Metastatic Lung Carcinoma in the Adrenal Gland (tissue), 1 donor: ENCODE data around the gene ERO1A.

DNA sequence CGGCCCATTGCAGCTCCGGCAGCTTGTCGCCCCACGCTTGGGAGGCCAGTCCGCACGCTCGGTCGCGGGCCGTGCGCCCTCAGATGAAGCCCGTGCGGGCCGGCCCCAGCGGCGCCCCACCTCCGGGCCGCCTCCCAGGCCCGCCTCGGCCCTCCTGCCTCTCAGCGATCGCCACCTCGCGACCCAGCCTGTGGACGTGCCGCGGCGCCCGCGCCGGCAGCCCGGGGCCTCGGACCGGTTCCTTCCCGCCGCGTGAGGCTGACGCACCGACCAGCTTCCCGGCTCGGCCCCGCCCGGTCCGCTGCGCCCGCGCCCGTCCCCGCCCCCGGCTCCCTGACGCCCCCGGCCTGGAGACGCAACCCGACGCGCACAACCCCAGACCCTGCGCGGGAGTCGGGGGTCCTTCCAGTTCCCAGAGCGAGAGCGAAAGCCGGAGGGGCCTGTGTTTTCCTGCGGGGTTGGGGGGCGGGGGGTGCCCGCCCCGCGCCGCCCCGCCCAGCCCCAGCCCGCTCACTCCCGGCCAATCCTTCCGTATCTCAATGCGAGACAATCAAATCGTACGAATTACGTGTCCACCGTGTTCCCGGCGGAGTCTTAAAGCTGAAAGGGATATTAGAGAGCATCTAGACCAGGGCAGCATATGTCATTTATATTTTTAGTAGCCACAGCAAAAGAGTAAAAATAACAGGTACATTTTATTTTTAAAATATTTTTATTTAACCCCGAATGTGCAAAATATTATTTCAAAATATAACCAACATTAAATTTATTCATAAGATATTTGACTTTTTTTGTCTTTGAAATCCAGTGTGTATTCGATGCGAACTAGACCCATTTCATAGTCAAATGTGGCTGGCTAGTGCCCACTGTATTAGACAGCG lies at the start of gene ERO1A:
Gene ERO1A, minus strand, starts transcription at position 85 of the 881 bp plus-strand sequence.
- PRO-cap = bidirectional peak, plus-strand start at position 336 of the sequence, minus-strand start at position 244 of the sequence; bidirectional peak, plus-strand start at position 615 of the sequence, minus-strand start at position 425 of the sequence

- PRO-cap = no peak
Measured at GRCh38 chr14:52723655-52724341, 6.2 kb upstream of the STYX start.

- PRO-cap = no peak
Measured at GRCh38 chr14:52790407-52790827, 990 bp downstream of the GNPNAT1 start.

- PRO-cap = bidirectional peak, plus-strand start at chr14:52791785, minus-strand start at chr14:52791607
Measured at GRCh38 chr14:52791723-52792393, 451 bp upstream of the GNPNAT1 start.

- PRO-cap = no peak
Measured at GRCh38 chr14:53062868-53063215, 90.3 kb downstream of the DDHD1 start.

DNA sequence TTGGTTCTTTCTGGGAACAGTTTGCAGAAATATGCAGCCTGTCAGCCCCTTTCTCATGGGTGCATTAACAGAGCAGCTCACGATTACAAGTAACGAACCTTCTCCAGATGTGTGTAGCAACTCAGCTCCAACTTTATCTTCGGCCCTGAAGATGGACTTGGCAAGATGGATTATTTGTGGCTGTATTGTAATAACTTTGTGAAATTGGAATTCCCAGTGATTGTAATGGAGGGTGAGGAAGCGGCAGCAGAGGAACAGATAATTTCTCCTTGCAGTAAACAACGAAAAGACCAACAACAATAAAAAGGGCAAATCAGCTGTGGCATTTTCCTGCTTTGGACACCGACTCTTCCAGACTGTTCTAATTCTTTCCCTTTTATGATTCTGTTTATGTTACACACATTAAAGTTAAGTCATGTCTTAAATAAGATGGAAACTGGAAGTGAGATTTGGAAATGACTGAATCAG lies 214.7 kb upstream of the DDHD1 start:
- PRO-cap = no peak

DNA sequence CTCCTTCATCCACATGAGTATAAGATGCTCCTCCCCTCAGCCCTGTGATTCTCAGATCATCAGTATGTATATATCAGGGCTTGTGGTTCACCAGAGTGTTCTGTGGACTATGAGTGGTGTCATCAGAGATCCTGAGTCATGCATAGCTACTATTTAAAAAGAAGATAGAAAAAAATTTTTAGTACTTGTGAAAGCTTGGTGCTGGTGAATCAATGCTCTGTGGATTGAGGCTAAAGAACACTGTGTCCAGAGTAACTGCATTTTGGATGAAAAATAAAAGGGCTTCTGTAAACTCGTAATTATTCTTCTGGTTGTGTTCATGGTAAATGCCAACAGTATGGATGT lies 285.8 kb downstream of the BMP4 start:
- PRO-cap = no peak

- PRO-cap = no peak
Measured at GRCh38 chr14:53879611-53880480, 76.8 kb downstream of the BMP4 start.

- PRO-cap = no peak
Measured at GRCh38 chr14:54440066-54440804, 939 bp downstream of the CNIH1 start.

DNA sequence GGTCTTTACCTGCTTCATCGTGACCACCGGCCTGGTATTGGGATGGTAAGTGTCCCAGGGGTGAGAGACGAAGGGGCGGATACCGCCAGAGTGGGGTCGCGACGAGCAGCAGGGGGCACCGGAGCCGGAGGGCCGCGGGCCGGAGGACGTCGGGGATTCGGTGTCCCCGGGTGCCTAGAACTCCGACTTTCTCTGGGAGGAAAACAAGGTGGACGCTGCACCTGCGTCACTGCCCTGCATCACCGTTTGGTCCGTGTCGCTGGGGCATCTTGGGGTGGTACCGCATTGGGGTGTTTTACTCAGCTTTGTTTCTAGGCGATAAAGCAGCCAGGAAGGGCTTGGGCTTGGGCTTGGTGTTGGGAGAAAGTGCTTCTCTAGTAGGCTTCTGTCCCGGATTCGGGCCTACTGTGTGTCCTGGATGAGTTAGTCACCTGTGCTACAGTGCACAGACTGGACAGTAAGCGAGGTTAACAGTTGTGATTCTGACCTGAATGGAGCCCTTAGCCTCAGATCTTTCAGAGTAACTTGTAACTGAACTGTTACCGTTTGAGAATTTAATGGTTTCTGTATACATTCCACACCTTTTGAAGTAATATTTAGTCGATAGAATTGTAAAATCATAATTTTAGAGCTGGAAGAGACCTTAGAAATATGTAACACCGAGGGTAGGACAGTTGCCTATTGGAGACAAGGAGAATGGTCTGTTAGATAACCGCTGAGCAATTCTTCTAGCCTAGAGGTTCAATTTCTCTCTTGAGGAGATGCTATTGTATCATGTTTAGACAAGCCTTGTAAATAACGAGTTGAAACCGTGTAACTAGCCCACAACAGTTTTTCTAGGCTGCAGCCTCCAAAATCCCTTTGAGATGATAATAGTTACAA lies 554 bp downstream of the CGRRF1 start:
- PRO-cap = no peak

- PRO-cap = bidirectional peak, plus-strand start at chr14:54565325, minus-strand start at chr14:54565221
Measured at GRCh38 chr14:54564755-54565444, 2.0 kb upstream of the SAMD4A start.

GRCh38 chr14:54627551-54628624 lies 61.0 kb downstream of the SAMD4A start:
- PRO-cap = no peak

- PRO-cap = no peak
Measured at GRCh38 chr14:54676526-54677858, 110.1 kb downstream of the SAMD4A start.

DNA sequence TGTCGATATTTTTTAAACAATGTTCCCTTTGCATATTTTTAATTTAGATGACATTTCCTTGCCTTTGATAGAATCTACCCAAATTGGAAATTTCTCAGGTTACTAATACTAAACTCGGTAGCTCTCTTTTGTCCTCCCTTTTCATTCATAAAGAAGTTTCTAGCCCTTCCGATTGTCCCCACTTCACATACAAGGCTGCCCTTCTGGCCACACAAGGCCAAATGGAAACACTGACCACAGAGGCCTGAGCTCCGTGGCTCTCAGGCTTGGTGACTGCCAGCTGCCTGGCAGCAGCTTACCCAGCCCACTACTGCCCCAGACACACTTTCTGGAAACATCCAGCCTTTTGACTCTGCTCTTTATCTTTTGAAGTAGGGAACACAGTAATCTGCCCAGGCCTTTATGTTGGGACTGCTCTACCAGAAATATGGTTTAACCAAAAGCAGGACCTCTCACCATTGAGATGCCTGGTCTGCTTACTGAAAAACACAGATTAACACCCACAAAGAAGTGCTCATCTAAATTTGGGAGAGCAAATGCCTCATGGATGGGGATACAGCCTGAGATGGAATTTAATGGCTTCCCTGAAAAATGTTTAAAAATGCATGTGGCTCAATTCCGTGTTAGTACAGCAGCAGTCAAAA lies 167.1 kb downstream of the GCH1 start:
- PRO-cap = no peak

DNA sequence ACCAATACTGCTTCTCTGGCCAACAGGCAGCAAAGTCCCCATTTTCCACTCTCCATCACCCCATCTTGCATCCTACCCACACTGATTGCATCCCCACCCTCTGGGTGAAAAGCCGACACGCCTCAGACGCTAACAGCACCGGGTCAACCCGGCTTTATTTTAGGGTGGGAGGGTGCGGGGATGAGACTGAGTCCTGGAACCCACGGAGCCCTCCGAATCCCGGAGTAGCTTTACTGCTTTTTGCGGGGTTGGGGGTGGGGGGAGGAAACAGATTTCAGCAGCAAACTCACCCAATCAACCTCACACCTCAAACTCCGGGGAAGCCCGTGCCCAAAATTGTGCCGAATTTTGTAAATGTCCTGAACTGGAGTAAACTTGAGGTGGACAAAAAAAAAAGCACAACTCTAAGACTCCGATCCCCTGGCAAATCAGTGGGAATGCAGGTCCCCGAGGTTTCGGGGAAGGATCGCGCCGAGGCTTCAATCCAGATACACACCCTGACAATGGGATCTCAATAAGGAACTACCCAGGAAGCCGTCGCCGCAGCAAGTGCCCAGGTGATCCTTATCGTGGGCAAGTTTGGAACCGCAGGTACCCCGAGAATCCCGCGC lies 1.1 kb downstream of the GCH1 start:
- PRO-cap = no peak

GRCh38 chr14:55053018-55053535 lies 1.6 kb downstream of the MAPK1IP1L start:
- PRO-cap = no peak

DNA sequence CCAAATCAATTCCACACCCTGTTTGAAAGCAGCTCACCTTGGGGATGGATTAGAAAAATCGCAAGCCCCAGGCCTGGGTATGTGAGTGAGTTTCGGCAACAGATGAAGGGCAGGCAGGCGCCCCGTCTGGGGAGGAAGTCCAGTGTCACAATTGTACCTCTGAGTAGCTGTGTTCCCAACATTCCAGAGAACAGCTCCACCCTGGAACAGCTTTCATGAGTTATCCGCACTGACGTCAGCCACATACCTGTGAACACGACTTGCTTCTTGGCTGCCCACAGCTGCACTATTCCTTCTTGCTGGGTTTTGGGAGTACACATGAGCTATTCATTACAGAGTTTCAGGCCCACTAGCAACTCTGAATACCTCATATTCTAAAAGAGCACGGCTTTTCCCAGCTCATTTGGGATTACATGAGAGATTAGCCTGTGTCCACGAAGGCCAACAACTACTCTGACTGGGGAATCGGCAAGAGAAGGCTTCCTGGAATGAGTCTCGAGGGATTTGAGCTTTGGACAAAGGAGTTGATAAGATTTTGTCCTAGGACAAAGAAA lies 26.2 kb downstream of the MAPK1IP1L start:
- PRO-cap = bidirectional peak, plus-strand start at position 289 of the sequence, minus-strand start at position 153 of the sequence

GRCh38 chr14:55117641-55118352 lies 11.3 kb upstream of the LGALS3 start:
- PRO-cap = no peak

DNA sequence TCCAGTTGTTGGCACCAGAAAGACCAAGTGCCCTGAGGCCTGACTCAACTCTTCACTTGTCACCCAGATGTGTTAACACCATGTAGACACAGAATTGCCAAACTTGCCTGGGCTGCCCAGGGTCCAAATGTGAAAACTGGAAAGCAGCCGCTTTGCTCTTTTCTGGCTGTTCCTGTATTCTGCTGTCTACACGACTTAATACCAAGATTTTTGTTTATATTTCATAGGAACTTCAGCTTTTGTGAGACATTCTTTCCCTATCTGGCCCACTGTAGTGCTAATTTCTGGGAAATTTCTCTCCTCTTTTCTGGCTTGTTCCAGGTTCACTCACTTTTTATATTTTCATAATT lies 2.8 kb upstream of the LGALS3 start:
- PRO-cap = no peak

DNA sequence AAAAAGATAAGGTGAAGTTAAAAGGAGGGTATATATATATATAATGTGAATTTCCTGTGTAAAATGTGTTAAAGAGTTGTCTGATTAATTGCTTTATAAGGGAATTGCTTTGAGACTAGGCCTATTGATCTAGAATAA lies 473 bp upstream of the LGALS3 start:
- PRO-cap = no peak